ENCODE measurements around a stretch of chr7.

DNA sequence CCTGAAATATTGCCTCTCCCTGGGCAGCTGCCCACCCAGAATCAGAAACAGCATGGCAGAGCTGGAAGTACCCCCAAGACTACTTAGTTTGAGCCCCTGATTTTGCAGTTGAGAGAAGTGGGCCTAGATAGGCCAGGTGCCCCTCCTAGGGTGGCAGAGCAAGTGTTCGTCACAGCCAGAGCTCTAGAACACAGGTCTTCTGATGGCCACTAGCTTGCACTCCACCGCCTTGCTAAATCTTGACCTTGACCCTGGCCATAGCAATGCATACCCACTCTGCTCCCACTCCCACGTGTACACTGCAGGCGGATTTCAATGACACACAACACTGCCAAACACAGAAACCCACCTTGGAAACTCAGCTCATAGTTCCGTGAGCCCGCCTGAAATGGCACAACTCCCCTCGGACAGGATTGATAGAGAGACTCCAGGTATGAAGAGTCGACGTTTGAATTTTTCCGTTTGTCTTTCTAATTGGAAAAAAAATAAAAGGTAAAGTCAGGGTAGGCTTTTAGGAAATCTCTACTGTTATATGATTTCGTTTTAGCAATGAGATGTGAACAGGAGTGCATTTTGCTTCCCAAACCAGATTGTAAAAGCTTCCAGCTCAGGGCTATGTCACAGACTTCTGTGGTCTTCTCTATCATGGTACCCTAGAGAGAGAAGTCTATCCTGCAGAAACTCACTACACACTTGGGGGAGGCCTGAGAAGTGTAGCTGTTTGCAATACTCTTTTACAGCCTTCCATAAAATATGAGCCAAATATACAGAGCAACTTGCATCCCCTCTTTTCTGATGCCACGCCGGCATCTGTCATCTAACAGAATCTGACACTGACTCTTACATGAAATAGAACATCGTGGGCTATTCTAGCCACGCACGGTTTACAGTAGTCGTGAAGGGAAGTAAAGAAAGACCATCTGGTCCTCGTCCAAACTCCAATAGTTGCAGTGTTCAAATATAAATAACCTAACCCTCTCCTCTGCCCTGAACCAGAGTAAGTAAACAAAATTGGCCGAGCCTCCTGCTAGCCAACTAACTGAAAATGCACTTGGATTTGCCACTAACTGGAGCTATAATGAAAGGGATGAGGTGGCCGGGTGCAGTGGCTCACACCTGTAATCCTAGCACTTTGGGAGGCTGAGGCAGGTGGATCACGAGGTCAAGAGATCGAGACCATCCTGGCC lies 29.1 kb upstream of the ZC3HAV1L start:
- PRO-cap, result no peak
- RRBS, result no CpG with 5 or more reads among the region's 22 CpGs

DNA sequence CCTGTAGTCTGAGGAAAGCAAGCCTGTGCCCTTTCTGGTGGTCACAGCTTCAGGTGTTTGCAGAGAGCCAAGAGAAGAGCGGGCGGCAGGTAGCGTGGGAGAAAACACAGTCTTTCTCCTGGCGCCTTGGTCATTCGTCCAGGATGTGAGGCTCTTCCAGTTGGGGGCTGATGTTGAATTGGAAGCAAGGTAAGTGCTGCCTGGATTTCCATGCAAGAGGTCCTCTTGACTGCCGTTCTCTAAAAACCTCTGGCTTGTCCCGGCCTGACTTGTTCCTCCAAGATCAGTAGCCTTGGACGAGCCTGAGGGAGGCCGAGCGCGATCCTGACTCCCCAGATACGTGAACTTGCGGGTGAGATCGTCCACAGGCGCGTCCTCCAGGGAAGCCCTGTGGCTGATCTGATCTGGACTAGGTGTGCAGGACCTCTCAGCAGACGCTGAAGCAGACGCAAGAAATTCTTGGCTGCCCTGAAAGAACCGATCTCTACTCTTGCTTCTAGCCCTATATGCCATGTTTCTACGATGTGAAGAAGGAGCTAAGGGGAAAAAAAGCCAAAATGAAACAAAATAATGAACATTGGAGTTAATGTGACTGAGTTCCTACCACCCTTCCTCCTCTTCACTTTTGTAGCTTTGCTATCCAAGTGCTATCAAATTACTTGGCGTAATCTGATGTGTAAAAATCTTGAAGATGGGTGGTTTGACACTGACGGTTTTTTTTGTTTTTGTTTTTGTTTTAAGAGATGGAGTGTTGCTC lies 29.6 kb downstream of the ZC3HAV1 start:
- PRO-cap, result no peak
- RRBS, result no CpG with 5 or more reads among the region's 22 CpGs

GRCh38 chr7:139101779-139102592 lies 7.5 kb downstream of the ZC3HAV1 start:
- PRO-cap, result no peak
- RRBS, result no CpG with 5 or more reads among the region's 9 CpGs

- PRO-cap, result no peak
- RRBS, result no CpG with 5 or more reads among the region's 6 CpGs
These were observed 693 bp upstream of the TTC26 start for GRCh38 chr7:139132906-139133264.

- PRO-cap, result no peak
- RRBS, result no CpG with 5 or more reads among the region's 4 CpGs
These were observed 366 bp upstream of the TTC26 start for GRCh38 chr7:139133265-139133558.

- PRO-cap, result no peak
- RRBS, result no CpG with 5 or more reads among the region's 14 CpGs
These were observed 1.1 kb downstream of the UBN2 start for GRCh38 chr7:139232191-139232490.

- PRO-cap, result no peak
- RRBS, result 3% methylated on average over 28 of the region's 52 CpGs
These were observed 659 bp downstream of the KLRG2 start for GRCh38 chr7:139482810-139483218.

DNA sequence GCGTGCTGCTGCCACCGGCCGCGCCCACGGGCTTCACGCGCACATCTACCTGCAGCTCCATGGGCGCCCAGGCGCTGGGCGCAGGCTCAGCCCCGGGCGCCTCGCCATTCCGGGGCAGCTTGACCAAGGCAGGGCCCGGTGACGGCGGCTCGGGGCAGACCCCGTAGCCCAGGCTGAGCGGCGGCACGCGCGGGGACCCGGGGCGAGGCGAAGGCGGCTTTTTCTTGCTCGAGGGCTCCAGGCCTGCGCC lies 329 bp downstream of the KLRG2 start:
- PRO-cap, result no peak
- RRBS, result 4% methylated on average over 27 of the region's 30 CpGs

GRCh38 chr7:139683246-139683705 lies 94.5 kb downstream of the HIPK2 start:
- PRO-cap, result no peak
- RRBS, result no CpG with 5 or more reads among the region's 10 CpGs

GRCh38 chr7:139701760-139702555 lies 75.8 kb downstream of the HIPK2 start:
- PRO-cap, result no peak
- RRBS, result no CpG with 5 or more reads among the region's 22 CpGs

- PRO-cap, result no peak
- RRBS, result no CpG with 5 or more reads among the region's 4 CpGs
These were observed 68.3 kb downstream of the HIPK2 start for GRCh38 chr7:139709382-139710001.

- PRO-cap, result no peak
- RRBS, result no CpG with 5 or more reads among the region's 16 CpGs
These were observed 59.1 kb downstream of the HIPK2 start for GRCh38 chr7:139718413-139719397.

DNA sequence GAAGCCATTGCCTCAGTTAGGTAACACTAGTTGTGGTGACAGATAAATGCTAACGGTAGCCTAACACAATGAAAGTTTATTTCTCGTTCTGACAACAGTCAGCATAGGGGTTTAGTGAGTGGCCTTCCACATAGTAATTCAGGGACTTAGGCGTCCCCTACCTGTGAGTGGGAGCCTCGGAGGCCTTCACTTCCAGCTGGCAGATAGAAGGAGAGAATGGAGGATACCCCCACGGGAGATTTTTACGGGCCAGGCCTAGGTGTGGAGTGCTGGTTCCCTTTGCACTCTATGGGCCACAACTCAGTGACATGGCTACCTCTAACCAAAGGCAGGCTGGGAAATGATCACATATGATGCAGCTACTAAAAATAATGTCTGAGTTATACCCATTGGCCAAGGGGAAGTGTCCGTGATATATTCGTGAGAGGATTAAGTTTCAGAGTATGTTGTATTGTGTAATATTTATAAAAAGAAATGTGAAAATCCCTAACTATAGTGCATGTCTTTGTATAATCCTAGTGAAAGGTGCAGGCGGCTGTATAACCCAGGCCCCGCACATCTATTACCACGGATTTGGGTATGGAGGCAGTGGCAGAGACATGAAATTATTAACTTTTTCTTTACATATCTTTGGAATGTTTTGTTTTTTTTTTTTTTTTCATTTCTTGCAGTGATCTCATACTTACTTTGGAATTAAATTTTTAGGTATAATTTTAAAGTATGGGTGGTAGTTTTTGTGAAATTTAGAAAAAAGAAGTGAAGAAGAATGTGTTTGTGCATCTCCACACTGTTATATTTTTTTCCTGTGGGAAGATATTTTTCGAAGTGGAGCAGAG lies 13.6 kb upstream of the HIPK2 start:
- PRO-cap, result no peak
- RRBS, result no CpG with 5 or more reads among the region's 12 CpGs

GRCh38 chr7:139918067-139919010 lies 89.3 kb downstream of the TBXAS1 start:
- PRO-cap, result no peak
- RRBS, result no CpG with 5 or more reads among the region's 12 CpGs

DNA sequence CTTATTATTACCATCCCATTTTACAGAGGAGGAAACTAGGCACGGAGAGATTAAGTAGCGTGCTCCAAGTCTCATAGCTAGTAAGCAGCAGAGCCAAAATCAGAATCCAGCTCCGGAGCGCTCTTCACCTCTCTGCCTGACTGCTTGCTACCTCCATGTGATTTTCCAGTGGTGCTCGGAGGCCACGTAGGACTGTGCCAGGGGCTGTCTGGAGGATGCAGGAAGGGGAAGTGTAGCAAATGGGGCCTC lies 108.5 kb downstream of the TBXAS1 start:
- PRO-cap, result no peak
- RRBS, result no CpG with 5 or more reads among the region's 6 CpGs

DNA sequence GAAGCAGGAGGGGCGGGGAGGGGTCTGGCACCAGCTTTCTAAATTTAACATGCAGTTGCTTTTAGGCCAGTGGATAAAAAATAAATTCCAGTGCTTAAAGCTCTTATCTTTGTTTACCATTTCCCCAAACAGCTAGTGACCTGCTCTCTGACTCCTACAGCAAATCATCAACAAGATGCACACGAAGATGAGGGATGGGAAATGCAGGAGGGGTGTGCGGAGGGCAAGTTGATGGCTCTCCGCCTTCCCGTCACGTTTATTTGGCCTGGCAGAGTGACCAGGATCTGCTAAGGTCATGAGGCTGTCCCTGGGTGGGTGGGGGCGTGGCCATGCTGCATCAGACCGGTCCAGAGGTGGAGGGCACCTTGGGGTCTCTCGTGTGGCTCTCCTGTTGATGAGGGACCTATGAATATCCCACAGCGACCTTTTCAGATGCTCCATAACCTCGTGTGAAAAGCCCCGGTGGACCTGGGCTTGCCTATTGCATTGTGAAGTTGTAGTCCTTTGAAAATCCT lies 67.5 kb downstream of the PARP12 start:
- PRO-cap, result no peak
- RRBS, result 28% methylated on average over 4 of the region's 12 CpGs

DNA sequence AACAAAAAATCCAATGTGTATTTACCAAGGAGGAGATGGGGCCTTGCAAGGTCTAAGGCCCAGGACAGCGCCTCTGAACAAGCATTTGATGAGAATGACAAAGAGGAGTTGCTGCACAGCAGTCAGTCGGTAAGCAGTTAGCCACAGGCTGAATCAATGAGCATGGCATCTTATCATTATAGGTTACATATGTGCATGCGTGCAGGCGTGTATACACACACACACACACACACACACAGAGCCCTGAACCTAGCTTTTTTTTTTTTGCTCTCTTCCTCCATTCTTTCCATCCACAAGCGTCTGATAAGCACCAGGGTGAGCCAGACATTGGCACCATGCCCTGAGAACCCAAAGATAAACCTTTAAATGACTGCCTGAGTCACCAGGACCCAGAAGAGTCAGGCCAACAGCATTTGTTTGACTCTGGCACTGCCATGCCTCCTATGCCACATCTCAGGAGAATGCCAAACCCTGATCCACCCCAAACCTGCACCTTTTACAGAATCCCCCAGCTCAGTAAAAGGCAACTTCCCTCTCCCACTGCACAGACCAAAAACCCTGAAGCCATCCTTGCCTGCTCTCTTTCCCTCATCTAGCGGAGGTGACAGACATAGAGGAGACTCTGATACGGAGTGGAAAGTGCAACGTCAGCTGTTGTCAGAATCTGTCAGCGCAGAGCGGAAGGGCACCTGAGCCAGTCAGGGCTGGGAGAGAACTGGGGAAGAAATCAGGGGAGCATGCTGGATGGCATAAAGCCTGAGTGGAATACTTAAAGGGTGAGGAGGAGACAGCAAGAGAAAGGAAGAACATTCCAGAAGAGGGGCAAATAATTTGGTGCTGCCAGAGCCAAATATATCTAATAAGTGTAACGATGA lies 3.4 kb downstream of the PARP12 start:
- PRO-cap, result no peak
- RRBS, result no CpG with 5 or more reads among the region's 11 CpGs

- PRO-cap, result no peak
- RRBS, result no CpG with 5 or more reads among the region's 5 CpGs
These were observed 2.4 kb downstream of the PARP12 start for GRCh38 chr7:140060235-140060841.

DNA sequence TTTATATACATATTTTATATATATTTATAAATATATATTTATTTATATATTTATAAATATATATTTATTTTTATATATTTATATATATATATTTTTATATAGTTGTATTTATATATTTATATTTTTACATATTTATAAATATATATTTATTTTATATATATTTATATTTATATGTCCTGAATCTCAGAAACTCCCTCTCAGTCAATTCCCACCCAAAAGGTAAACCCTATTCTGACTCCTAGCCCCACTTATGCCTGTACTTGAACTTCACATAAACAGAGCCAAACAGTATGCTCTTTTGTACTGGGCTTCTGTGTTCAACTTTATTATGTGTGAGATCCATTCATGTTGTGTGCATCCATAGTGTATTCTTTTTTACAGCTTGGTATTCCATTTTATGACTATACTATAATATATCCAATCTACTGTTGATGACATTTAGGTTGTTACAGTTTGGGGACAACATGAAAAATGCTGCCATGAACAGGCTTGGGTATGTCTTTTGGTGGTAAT lies 5.2 kb downstream of the KDM7A start:
- PRO-cap, result no peak

DNA sequence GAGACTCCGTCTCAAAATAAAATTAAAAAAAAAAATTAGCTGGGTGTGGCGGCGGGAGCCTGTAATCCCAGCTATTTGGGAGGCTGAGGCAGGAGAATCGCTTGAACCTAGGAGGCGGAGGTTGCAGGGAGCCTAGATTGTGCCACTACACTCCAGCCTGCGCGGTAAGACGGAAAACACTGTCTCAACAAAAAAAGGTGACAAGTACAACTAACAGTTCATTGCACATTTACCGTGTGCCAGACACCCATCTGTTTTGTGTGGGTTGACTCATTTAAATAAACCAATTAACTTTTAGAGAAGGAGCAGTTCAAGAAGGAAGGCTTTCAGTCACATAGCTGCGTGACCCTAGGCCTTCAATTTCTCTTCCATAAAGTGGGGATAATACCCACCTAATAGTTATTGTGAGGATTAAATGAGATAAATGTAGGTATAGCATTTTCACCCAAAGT lies 52.2 kb upstream of the KDM7A start:
- PRO-cap, result no peak
- RRBS, result no CpG with 5 or more reads among the region's 10 CpGs